M059J (cell line): ENCODE results near the genes FBRS and BCKDK.

DNA sequence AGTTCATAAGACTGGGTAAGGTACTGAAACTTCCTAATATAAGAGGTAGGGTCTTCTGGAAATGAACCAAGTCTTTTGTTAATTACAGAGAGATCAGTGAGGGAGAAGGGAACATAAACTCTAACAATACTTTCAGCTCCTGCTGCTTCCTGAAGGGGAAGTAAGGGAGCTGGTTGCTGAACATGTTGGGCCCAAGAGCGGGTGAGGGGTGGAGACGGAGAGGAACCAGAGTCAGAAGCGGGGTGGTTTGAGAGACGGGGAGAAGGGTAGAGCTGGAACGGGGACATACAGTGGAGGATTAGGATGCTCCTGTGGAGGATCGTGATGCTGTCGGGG, 11.4 kb upstream of the ZNF747 start:
- RAMPAGE, long total RNA: no peak

- RAMPAGE, long total RNA: no peak
Measured at GRCh38 chr16:30651216-30651987, 642 bp downstream of the PRR14 start.

DNA sequence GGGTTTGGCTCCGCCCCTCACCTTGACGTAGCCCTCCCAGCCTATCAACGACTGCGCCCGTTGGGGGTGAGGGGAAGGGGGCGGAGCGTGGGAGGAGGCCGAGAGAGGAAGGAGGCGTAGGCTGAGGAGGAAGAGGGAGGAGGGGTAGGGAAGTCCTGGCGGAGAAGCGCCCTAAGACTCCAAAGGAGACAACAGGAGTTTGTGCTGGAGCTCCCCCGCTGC, at the start of gene FBRS:
Gene FBRS (plus strand): TSS at position 101 of the 222 bp plus-strand sequence.
- RAMPAGE, long total RNA: no peak

DNA sequence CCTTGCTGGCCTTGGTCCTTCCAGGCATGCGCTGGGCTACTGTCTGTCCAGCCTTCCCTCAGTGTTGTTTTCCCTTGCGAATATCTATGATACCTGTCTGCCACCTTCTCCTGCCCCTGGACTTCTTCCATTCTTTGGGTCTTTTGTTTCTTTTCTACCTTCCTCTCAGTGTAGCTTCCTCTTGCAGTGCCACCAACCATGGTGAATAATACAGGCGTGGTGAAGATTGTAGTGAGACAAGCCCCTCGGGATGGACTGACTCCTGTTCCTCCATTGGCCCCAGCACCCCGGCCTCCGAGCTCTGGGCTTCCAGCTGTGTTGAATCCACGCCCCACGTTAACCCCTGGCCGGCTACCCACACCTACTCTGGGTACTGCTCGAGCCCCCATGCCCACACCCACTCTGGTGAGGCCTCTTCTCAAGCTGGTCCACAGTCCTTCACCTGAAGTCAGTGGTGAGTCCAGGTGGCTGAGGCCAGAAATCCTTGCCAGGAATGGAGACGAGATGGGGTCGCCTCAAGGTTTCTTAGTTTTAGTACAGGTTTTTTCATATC, 17.6 kb upstream of the TMEM265 start:
- RAMPAGE, long total RNA: no peak

GRCh38 chr16:30748705-30749278, 567 bp downstream of the PHKG2 start:
- RAMPAGE, long total RNA: no peak

DNA sequence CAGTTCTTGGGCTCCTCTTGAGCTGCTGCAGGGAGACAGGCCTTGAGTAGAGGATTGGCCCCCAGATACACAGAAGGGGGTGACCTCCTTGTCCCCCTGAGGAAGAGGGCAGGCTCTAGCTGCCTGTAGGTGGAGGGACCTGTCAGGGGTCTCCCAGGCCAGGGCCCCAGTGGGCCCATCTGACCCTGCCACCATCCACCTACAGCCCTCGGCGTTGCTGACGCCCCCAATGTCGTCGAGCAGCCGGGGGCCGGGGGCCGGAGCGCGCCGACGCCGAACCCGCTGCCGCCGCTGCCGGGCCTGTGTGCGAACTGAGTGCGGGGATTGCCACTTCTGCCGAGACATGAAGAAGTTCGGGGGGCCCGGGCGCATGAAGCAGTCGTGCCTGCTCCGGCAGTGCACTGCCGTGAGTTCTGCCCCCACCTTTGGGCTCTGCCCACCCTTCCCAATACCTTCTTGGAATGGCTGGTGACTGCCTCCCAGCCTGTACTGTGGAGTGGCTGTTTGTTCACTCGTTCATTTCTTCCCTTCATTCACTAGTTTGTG, 2.2 kb downstream of the FBXL19 start:
- RAMPAGE, long total RNA: no peak

- RAMPAGE, long total RNA: no peak
Measured at GRCh38 chr16:30954365-30955428, 2.9 kb upstream of the SETD1A start.

GRCh38 chr16:30979832-30980939, 4.8 kb upstream of the HSD3B7 start:
- RAMPAGE, long total RNA: no peak

DNA sequence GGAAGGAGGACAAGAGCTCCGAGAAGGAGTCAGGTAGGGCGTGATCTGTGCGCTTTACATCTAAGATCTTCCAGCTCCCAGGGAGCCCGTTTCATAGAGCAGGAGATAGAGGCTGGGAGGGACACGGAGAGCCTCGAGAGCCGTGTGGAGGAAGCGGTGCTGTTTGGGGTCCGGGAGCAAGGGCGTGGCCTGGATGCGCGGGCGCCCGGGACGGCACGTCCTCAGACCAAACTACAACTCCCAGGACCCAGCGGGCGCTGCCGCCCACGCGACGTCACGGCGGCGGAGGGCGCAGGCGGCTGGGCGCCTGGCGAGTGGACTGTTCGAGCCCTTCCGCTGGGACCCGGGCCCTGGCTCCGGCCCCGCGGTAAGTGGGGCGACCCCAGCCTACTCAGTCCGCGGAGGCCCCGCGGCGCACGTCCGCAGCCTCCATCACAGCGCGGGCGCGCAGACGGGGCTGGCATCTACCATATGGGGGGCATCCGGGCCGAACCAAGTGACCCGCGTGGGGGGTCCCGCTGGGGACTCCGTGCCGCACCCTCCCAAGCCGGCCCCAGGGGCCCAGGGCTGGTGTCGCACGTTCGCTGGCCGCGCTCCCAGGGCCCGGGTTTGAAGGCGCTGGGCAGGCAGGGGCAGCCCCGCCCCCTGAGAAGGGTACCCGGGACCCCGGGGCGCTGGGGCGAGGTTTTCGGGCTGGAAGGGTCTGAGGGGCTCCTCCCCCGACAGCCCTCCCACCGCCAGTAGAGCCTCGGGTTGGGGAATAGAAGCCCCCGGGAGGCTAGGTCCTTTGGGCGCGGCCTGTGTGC, at the start of gene BCKDK:
Gene BCKDK (plus strand): TSS at position 274 of the 806 bp plus-strand sequence.
- RAMPAGE, long total RNA: start-site peak on the plus strand centred at position 290 of the sequence, 55 bp wide, 99 and 123 reads in 2 replicates

GRCh38 chr16:31112160-31112639, 4.0 kb downstream of the BCKDK start:
- RAMPAGE, long total RNA: no peak

DNA sequence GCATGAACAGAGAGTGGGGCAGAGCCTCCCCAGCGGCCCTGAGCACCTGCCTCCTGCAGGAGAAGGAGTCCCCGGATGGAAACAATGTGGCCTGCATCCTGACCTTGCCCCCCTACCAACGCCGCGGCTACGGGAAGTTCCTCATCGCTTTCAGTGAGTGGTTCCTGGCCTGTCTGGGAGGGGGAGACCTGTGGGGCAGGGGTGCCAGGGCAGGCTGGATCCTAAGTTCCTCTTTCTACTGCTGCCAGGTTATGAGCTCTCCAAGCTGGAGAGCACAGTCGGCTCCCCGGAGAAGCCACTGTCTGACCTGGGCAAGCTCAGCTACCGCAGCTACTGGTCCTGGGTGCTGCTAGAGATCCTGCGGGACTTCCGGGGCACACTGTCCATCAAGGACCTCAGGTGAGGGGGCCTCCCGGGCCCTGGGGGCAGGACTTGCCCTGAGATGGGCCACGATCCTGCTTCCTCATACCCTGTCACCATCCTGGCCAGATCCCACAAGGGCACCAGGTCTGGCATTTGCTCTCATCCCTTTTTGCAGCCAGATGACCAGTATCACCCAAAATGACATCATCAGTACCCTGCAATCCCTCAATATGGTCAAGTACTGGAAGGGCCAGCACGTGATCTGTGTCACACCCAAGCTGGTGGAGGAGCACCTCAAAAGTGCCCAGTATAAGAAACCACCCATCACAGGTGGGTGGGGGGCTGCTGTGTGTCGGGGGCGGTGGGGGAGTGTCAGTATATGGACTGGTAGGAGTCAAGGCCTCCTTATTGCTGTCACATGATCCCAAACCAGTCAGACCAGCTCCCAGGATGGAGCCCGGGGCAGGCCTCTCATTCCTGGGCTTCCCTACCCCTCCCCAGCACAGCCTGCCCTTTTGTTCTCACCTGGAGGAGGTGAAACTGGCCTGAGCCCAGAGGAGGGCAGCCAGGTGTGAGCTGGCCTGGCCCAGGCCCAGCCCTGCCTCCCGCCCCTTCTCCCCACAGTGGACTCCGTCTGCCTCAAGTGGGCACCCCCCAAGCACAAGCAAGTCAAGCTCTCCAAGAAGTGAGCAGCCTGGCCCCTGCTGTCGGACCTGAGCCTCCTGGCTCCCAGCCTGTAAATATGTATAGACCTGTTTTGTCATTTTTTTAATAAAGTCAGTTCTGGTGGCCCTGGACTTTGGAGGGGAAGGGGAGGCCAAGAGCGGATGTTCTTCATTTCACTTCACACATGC, 4.9 kb downstream of the PRSS8 start:
- RAMPAGE, long total RNA: no peak

GRCh38 chr16:31133849-31134574, 1.5 kb downstream of the PRSS8 start:
- RAMPAGE, long total RNA: no peak

DNA sequence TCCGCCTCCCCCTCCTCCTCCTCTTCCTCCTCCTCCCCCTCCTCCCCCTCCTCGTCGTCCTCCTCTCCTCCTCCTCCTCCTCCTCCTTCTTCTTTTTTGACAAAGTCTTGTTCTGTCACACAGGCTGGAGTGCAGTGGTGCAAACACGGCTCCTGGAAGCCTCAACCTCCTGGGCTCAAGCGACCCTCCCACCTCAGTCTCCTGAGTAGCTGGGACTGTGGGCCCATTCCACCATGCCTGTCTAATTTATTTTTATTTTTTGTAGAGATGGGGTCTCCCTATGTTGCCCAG, 40.0 kb downstream of the ITGAM start:
- RAMPAGE, long total RNA: no peak

DNA sequence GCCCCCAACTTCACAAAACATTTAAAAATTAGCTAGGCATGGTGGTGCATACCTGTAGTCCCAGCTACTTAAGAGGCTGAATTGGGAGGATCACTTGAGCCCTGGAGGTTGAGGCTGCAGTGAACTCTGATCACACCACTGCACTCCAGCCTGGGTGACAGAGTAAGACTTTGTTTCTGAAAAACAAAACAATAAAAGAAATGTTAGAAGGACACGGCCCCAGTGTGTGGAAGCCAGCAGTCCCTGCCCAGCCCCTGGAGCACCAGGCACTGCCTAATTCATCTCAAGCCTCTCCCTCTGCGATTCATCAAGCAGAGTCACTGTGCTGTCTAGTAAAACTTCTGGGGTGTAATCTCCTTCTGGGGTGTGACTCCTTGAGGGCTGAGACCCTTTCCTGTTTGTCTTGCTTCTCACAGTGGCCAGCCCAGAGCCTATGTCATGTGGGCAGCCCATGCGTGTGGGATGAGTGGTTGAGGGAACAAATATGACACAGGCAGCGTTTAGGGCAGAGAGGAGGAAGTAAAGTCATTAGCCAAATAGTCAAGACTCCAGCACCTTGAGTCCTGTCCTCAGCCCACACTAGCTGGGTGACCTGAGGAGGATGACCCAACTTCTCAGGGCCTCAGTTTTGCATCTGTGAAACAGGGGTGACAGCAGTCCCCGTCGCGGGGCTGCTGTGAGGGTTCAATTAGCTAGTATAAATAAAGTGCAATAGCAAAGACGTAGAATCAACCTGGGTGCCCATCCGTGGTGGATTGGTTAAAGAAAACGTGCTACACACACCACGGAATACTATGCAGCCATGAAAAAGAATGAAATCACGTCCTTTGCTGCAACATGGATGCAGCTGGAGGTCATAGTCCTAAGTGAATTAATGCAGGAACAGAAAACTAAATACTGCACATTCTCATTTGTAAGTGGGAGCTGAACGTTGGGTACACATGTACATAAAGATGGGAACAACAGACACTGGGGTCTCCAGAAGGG, 4.7 kb upstream of the ITGAX start:
- RAMPAGE, long total RNA: no peak

- RAMPAGE, long total RNA: no peak
Measured at GRCh38 chr16:31474324-31474912, 2.5 kb downstream of the TGFB1I1 start.

DNA sequence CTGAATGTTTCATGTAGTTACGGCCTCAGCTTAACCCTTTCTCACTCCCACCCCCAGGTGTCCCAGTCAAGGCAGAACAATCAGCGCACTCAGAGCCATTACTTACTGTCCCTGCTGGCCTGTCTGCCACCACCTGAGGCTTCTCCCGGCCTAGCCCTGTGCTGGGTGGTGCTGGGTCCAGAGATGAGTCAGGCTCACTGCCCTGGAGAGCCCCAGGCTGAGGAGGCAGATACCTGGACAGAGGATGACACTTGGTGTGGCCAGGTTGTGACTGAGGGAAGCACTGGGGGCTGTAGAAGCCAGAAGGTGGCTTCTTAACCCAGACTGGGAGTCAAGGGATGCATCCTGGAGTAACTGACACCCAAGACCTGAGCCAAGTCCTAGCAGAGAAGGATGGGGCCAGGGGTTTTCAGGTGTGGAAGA, 3.9 kb upstream of the SLC5A2 start:
- RAMPAGE, long total RNA: no peak

DNA sequence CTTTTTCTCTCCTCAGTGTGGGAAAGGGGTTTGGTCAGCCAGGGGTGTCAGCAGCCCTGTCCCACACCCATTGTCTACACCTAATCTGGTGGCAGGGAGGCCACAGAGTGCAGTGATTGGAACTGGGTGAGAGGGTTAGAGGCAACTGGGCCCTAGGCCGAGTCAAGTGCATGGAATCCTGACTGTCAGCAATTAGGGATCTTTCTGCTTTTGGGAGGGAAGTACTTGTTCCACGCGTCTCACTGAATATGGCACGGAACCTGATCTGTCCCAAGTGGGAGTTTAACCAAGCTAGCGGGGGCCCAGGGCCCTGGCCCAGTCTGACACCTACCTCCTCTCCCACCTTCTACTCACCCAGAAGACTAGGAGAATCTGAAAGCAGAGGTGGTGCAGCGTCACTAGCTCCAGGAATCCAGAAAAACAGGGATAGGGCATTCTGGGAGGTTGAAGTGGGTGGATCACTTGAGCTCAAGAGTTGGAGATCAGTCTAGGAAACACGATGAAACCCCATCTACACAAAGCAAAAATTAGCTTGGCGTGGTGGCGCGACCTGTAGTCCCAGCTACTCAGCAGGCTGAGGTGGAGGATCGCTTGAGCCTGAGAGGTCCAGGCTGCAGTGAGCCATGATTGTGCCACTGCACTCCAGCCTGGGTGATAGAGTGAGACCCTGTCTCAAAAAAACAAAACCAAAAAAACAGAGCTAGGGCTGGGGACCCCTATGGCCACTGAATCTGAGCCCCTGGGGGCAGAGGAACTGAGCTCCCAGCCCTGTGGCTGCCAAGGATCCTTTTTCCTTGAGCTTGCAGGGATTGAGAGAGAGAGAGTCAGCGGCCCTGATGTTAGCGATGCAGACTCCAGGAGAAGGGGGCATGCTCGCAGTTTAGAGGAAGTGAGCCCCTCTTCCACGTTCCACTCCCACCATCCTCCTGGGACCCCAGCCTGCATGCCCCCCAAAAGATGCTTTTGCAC, 2.8 kb upstream of the KRBOX5 start:
- RAMPAGE, long total RNA: no peak

- RAMPAGE, long total RNA: no peak
Measured at GRCh38 chr16:31874628-31875487, 1.3 kb downstream of the ZNF267 start.

GRCh38 chr16:33991538-33992079, 532.2 kb downstream of the TP53TG3F start:
- RAMPAGE, long total RNA: no peak

- RAMPAGE, long total RNA: no peak
Measured at GRCh38 chr16:35169203-35169640, 1709.8 kb downstream of the TP53TG3F start.